Metastatic Lung Carcinoma in the Adrenal Gland (tissue), 1 donor: Measurements from ENCODE around the genes ZNHIT6 and GBP2.

DNA sequence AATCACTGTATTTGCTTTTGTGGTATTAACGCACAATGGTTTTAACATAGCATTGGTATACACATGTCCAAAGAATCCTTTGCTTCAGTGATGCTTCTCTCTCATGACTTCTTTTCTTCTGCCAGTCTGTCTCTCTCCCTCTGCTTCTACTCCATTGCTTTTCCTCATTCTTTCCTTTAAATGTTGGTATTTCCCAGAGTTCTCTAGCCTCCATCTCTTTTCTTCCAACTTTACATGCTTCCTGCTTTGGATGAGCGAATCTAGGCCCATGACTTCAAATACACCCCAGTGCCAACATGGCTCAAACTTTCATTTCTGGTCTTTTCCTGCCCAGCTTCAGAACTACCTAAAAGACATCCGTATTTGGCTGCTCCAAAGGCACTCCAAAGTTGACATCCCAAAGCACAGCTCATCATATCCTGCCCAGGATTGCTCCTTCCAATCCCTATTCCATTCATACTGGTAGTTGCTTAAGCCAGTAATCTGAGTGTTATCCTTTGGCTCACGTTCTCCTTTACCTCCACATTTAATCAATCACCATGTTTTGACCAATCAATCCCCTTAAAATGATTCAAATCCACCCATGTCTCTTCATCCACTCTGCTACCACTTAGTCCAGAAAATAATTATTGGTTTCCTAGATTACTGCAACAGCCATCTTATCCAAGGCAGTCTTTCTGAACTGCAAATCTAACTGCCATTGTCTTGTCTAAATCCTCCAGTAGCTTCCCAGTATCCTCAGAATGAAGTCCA is 8.8 kb upstream of the DDAH1 start:
- PRO-cap: no peak

GRCh38 chr1:85575866-85576271 is 4.7 kb upstream of the CCN1 start:
- PRO-cap: no peak

GRCh38 chr1:85579399-85579981 is 1.1 kb upstream of the CCN1 start:
- PRO-cap: no peak

- PRO-cap: no peak
Measured at GRCh38 chr1:85615763-85616222, 35.2 kb downstream of the CCN1 start.

- PRO-cap: no peak
Measured at GRCh38 chr1:85628632-85629542, 48.3 kb downstream of the CCN1 start.

GRCh38 chr1:85707503-85708892 is at the start of gene ZNHIT6:
Gene ZNHIT6 (minus strand): TSS chr1:85708433.
- PRO-cap: bidirectional peak, plus-strand start at chr1:85708520, minus-strand start at chr1:85708415

- PRO-cap: no peak
Measured at GRCh38 chr1:86155790-86156584, 585 bp downstream of the COL24A1 start.

DNA sequence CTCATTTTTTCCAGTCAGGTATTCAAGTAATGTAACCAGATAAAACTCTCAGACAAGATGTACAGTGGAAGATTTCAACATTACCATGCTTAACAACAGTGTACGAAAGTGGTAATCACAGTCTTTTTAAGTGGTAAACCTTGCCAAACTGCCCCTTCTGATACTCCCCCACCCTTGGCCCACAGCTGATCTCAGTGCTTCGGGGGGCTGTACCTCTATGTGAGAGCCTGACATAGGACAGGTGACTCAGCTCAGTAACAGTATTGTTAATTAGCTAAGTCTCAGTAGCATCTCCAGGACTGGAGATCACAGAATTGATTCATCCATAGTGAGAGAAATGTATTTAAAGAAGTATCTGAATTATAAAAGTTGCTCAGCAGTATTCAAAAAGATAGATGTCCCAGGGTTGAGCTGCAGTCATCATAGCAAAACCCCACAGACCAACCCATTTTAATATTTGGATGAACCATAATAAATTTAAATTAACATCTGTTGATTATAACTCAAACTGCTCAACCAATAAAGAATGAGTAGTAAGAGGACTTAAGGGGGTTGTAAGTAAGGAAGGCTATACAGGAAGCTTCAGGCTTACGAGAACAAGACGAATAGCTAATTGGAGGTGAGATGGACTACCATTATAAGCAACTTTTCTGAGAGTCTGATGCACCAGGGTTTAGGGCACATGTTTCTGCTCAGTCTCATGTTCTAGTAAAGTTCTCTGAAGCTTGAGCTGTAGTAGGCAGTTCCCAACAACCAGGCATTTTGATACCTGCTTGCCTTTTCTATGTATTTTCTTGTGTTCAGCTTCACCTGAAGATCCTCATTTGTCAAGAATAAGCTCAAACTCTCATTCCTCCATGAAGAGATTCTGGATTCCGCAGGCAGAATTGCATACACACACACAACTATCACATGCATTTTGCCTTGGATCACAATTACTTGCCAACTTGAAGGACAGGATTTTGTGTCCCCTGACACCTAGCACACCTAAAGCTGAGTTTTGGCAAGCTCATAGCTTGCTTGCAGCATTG is 45.0 kb downstream of the SH3GLB1 start:
- PRO-cap: no peak

- PRO-cap: no peak
Measured at GRCh38 chr1:87121818-87122173, 206.9 kb upstream of the LMO4 start.

GRCh38 chr1:87330947-87331918 is 2.6 kb downstream of the LMO4 start:
- PRO-cap: bidirectional peak, plus-strand start at chr1:87331721, minus-strand start at chr1:87331551

DNA sequence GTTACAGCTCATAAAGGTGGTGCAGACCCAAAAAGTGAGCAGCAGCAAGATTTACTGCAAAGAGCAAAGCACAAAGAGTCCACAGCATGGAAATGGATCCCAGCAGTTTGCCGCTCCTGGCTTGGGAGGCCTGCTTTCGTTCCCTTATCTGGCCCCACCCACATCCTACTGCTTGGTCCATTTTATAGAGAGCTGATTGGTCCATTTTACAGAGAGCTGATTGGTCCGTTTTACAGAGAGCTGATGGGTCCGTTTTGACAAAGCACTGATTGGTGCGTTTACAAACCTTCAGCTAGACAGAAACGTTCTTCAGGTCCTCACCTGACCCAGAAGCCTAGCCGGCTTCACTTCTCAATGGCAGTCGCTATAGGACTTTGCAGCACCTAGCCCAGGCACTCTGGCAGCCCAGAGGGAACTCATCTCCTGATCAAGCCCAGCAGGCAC is 200.1 kb downstream of the LMO4 start:
- PRO-cap: no peak

- PRO-cap: no peak
Measured at GRCh38 chr1:87584597-87585025, 255.9 kb downstream of the LMO4 start.

DNA sequence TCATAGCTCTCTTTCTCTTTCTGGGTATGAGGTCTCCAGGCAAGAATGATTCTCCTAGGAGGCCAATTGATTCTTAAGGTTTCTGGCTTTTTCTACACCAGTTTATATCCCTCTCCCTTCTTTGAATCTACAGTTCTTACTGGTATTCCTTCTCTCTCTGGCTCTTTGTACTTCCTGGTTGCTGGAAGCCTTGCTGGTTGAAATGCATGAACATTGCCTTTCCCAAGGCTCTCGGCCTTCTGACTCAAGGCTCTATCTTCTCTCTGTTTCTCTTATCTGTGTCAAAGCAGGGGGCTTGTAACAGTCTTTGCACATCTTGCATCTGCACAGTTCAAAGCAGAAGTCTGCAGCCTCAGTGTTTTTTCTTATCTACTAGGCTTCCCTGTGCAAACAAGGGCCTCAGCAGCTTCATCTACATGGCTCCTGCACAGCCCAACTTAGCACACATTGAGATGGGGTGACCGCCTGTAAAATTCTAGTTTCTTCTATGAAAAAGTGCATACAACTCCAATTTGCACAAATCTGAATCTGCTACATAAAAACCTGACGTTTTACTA is 458.1 kb downstream of the LMO4 start:
- PRO-cap: no peak

GRCh38 chr1:87968185-87968438 is 639.4 kb downstream of the LMO4 start:
- PRO-cap: no peak

- PRO-cap: no peak
Measured at GRCh38 chr1:88794352-88794629, 97.1 kb downstream of the GTF2B start.

DNA sequence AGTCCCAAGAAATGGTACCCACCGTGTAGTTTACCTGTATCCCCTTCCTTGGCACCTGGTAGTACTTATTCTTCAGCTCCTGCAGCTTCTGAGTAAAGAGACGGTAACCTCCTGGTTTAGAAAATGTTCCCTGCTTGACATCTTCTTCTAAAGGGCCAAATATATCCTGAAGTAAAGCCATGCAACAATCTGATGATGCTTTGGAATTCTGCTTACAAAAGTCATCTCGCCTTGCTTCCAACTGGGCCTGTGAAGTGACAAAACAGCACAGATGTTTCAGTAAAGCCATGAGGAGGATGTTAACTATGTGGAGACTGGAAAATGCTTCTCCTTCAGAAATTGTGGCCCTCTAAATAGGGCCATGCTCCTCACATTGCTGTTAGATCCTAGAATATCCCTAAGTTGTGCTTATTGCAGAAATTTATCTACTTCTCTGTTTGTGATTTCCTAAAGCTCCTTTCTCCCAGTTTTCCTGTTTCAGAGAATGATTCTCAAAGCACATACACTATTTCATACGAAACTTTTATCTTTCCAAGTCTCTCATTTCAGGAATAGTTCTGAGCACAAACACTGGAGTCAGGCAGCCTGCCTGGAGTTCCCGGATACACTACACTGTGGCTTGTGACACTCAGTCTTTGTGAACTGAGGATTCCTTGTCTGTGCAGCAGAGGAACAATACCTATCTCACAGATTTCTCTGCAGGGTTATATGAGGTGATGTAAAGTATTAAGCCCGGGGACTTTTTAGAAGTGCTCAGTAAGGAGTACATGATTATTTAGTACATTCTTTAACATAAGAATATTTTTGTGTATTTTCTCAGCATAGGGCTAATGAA is 13.3 kb downstream of the GBP2 start:
- PRO-cap: no peak

DNA sequence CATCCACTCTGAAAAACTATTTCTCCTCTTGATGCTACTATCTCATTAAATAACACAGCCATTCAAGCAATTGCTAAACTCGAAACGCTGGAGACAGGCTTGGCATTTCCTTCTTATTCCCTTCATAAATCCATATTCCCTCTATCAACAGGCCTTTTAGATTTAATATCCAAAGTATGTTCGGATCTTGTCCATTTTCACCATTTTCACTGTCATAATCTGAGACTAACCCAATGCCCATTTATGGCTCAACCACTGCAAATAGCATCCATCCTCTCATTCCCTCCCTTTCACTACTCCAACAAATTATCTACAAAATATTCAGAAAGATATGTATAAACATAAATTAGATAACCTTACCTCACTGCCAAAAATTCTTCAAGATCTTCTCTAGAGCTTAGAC is 10.8 kb downstream of the GBP2 start:
- PRO-cap: no peak

GRCh38 chr1:89125875-89126441 is at the start of gene GBP2:
Gene GBP2 (minus strand): TSS chr1:89126114.
- PRO-cap: bidirectional peak, plus-strand start at chr1:89126228, minus-strand start at chr1:89126127

- PRO-cap: no peak
Measured at GRCh38 chr1:89126965-89127729, 1.2 kb upstream of the GBP2 start.

- PRO-cap: no peak
Measured at GRCh38 chr1:89310438-89310761, 37.7 kb upstream of the GBP5 start.